Osteocyte (in vitro differentiated cells): Measurements from ENCODE around the gene LAMTOR1.

DNA sequence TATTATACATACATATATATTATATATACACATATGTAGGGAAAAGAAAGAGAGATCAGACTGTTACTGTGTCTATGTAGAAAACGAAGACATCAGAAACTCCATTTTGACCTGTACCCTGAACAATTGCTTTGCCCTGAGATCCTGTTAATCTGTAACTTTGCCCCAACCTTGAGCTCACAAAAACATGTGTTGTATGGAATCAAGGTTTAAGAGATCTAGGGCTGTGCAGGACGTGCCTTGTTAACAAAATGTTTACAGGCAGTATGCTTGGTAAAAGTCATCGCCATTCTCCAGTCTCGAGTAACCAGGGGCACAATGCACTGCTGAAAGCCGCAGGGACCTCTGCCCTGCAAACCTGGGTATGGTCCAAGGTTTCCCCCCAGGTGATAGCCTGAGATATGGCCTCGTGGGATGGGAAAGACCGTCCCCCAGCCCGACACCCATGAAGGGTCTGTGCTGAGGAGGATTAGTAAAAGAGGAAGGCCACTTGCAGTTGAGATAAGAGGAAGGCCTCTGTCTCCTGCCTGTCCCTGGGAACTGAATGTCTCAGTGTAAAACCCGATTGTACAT, 3.1 kb upstream of the KRTAP5-8 start:
- PRO-cap, result no peak

DNA sequence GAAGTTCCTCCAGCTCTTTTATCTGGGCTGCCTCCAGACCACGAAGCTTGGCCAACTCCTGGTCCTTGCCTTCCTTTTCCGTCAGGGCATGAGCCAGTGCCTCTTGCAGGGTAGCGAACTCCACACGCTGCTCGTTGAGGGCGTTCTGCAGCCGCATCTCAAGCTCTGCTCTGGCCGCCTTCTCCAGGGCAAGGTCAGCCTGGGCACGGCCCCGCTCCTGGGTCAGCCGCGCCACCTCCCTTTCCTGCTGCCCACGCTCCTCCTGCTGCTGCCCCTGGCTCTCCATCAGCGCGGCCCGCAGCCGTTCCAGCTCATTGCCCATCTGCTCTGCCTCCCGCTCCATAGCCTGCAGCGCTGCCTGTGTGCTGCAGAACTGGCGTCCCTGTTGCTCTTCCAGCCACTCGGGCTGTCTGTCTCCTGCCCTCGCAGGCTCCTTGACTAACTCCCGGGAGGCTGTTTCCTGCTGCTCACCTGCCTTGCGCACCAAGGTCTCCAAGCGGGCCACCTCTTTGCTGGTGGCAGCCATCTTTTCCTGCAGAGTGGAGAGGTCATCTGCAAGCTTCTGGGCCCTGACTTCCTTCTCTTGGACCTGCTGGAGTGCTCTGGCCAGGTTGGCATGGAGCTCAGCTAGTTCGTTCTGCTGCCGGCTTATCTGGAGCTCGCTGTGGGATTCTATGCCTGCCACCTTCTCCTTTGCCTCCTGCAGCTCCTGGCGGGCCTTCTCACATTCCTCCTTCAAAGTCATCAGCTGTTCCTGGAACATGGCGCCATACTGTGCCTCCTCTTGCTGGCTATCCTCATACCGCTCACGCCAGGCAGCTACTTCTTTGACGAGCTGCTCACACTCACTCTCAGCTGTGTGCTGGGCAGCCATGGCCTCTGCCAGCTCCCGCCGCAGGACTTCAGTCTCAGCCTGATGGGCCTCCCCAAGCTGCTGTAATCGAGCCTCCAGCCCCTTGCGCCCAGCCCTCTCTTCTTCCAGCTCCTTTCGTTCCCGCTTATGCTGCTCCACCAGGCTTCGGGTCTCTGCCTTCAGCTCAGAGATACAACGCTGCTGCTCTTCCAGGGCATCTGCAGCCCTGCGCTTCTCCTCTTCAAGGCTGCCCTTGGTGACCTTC, 15.9 kb downstream of the IL18BP start:
- PRO-cap, result no peak

- PRO-cap, result no peak
These were observed 16.7 kb downstream of the IL18BP start for GRCh38 chr11:72015371-72015837.

- PRO-cap, result bidirectional peak, plus-strand start at chr11:72103072, minus-strand start at chr11:72102995; bidirectional peak, plus-strand start at chr11:72103498, minus-strand start at chr11:72103351
These were observed at the start of gene LAMTOR1 for GRCh38 chr11:72102481-72103920. LAMTOR1 (minus strand) TSS chr11:72103297.

DNA sequence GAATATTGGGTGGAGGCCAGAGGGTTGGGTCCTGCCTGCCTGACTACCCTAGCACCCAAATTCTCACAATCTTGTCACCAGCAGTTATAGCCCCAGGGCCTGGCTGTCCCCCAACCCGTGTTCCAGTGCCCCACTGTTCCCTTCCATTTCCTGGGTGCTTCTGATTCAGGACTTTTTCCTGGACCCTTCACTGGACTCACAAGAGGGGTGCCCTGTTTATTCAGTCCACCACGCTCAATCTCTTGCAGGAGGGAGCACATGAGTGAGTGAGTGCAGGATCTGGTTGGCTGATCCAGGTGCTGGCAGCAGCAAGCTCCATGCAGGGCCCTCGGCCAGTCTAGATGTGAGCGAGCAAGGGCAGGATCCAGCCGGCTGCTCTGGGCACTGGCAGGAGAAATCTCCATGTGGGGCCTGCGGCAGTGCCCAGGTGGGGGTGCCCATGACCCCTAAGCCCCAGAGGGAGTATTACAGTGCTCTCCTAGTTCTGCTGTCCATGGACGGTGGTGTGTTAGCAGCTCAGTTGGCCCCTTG, 11.5 kb upstream of the ANAPC15 start:
- PRO-cap, result no peak

- PRO-cap, result no peak
These were observed 8.4 kb upstream of the FOLR2 start for GRCh38 chr11:72208123-72208744.

- PRO-cap, result no peak
These were observed 282 bp downstream of the PHOX2A start for GRCh38 chr11:72243711-72244076.

DNA sequence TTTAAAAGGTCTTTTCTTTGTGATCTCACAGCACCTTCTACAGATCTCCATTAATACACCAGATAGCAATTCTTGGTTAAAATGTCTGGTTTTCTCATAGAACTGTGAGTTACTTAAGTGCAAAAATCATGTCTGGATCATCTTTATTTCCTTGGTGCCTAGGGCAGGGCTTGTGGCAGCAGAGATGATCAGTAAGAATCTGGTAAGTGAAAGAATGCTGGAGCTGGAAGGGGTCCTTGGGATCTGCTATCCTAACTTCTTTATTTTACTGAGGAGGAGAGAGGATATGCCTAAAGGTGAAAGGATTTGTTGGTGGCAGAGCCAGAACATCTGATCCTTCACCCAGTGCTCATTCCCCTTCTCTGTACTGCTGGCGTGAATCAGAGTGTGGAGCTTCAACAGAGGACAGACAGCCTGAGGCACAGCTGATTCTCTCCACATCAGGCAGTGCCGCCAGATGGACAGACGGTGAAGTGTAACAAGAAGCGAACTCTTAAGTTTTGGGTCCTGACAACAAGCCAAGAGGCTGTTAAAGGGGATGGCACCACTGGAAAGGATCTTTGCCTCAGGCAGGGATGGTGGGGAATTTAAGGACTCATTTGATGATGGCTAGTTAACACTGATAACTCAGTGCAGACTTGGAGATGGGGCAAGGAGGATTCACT, 81.6 kb downstream of the CLPB start:
- PRO-cap, result no peak

- PRO-cap, result no peak
These were observed 22.7 kb downstream of the CLPB start for GRCh38 chr11:72411511-72412165.

- PRO-cap, result no peak
These were observed 84.6 kb downstream of the PDE2A start for GRCh38 chr11:72589566-72590168.

DNA sequence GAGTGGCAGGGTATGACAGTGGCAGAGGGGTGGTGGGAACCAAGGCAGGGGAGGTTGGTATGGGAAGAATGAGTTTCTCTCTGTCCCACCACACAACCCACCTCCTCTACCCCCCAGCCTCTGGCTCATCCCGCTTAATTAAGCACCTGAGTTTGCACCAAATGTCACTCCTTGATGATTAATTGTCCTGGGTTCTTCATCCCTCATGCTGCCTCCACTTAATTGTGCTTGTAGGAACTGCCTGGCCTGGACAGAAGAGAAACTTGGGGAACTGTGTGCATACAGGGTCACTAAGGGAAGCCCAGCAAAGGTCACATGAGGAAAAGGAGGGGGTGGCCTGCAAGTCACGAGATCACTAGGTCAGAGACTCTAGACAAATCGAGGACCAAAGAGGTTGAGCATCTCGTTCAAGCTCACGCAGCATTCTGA, 75.8 kb downstream of the PDE2A start:
- PRO-cap, result no peak

- PRO-cap, result no peak
These were observed 34.8 kb downstream of the PDE2A start for GRCh38 chr11:72639375-72639880.

- PRO-cap, result no peak
These were observed 7.8 kb upstream of the PDE2A start for GRCh38 chr11:72681942-72682509.

- PRO-cap, result no peak
These were observed 22.2 kb upstream of the PDE2A start for GRCh38 chr11:72696375-72696883.

DNA sequence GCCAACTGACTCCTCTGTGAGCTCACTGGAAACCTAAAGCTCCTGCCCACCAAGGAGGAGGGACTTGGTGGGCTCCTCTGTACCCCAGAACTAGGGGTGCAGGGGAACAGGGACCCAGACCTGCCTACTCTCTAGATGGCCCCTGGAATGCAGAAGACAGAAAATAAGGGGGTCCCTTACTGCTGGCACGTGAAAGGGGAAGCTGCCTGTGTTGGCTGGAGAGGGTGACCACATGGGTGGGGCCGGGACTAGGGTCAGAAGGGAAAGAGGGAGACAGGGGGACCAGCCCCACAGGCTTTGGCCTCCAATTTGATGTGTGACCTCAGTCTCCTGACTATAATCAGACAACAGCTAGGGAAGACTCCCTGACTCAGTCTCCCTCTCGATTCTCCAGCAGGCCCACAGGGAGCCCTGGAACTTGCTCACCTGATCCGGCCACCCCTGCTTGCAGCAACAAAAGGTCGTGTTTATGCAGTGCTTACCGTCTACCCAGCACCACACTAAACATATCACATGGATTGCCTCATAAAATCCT, 10.3 kb downstream of the ARAP1 start:
- PRO-cap, result no peak

GRCh38 chr11:72768448-72769029, 16.3 kb upstream of the ARAP1 start:
- PRO-cap, result no peak

GRCh38 chr11:72786276-72786763, 7.5 kb downstream of the STARD10 start:
- PRO-cap, result no peak

- PRO-cap, result no peak
These were observed 160.0 kb downstream of the FCHSD2 start for GRCh38 chr11:72982131-72982492.

DNA sequence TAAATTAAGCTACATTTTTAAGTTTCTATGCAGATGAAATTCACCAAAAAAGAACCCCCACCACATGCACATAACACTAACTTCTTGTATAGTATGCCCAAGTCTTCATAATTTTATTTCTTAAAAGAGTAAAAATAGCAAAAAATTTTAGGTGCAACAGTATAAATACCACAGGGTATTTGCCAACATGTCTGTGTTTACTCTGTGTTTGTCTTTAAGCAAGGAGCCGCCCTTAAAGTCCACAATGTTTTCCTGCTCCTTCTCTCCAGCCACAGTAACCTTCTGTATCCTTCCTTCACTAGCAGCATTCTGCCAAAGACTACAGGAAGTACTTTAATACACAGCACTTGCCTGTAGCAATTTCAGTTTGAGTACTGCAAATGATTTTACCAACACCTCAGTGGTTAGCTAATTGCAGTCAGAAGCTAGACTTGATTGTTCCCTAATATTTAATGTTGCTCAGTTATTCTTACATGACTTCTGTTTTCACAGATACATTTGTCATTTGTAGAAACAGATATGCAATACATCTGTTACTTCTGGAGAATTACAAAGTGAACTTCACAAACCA, 69.3 kb downstream of the FCHSD2 start:
- PRO-cap, result bidirectional peak, plus-strand start at position 298 of the sequence, minus-strand start at position 314 of the sequence

DNA sequence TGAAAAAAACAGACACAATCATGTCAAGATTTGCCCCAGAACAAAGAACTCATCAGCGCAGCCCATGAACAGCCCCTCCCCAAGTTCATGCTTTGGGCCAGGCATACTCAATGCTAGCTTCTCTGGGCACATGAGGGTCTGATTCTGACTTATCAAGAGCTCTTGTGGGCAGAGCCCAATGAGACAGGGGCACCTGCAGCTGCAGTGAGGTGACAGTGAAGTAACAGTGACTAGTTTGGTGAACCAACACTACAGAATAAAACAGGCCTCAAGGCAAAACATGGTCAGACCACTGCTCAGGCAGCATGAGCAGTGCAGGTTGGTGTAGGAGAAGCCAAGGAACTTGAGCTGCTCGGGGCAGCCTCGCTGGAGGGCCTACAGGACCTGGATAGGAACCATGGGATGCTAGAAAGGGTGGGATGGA, 10.3 kb upstream of the FCHSD2 start:
- PRO-cap, result no peak